Cardiac septum (tissue), 1 donor: ENCODE results near the genes FBXO39, KCTD11 and TMEM95.

- PRO-cap: no peak
Observed at GRCh38 chr17:6710836-6711384, 2.3 kb downstream of the SLC13A5 start.

- PRO-cap: bidirectional peak, plus-strand start at chr17:6753875, minus-strand start at chr17:6753718
Observed at GRCh38 chr17:6753508-6754050, 2.3 kb upstream of the XAF1 start.

- PRO-cap: no peak
Observed at GRCh38 chr17:6775814-6776463, at the start of gene FBXO39. FBXO39 (plus strand) TSS chr17:6776215.

GRCh38 chr17:6797869-6798549, 22.0 kb downstream of the FBXO39 start:
- PRO-cap: no peak

GRCh38 chr17:7012836-7012987, 288 bp downstream of the RNASEK start:
- PRO-cap: no peak

DNA sequence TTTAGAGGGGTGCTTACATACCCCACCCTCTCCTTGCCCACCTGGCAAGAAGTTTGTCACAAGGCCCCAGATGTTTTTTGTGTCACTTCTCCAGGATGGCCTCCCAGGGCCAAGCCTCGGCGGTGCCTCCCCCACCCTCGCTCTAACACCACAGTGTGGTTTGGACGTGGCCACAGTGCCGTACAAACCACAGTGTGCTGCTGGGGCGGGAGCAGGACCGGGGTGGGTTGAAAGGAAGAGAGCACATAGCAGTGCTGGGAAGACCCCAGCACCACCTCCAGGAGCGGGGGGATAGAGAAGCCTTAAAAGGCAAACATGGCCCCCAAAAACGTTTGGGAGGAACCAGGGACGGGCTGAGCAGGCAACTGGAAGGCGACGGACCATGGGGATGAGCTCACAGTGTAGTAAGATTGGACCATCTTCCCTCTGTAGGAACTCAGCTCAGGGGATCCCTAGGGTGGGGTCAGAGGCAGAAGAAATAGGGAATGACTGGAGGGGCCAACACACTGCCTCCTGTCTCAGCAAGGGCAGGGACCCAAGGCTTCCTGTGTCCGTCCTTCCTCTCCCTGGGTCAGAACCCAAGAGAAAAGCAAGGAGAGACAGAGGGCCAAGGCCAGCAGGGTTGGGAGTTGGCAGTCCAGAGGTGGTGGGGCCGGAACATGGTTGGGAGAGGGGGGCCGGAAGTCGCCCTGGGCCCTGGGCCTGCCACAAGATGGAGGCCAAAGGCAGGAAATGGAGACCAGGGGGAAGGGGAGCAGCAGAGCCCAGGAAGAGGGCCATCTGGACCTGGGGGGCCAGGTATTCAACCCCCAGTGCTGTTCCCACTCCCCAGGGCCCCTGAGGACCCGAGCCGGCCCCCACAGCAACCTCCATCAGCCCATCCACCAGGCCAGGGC, 3.5 kb downstream of the C17orf49 start:
- PRO-cap: bidirectional peak, plus-strand start at position 214 of the sequence, minus-strand start at position 155 of the sequence; bidirectional peak, plus-strand start at position 699 of the sequence, minus-strand start at position 631 of the sequence

- PRO-cap: bidirectional peak, plus-strand start at chr17:7020166, minus-strand start at chr17:7019877
Observed at GRCh38 chr17:7019742-7020419, 3.0 kb upstream of the BCL6B start.

DNA sequence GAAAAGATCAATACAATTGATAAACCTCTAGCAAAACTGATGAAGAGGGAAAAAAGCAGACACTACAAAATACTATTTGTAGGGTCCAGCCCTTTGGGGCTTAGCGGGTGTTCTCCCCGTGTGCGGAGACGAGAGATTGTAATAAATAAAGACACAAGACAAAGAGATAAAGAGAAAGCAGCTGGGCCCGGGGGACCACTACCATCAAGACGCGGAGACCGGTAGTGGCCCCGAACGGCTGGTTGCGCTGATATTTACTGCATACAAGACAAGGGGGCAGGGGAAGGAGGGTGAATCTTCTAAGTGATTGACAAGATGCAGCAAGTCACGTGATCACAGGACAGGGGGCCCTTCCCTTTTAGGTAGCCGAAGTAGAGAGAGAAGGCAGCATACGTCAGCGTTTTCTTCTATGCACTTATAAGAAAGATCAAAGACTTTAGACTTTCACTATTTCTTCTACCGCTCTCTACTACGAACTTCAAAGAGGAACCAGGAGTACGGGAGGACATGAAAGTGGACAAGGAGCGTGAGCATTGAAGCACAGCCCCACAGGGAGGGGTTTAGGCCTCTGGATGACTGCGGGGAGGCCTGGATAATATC, 11.3 kb upstream of the CLEC10A start:
- PRO-cap: no peak

DNA sequence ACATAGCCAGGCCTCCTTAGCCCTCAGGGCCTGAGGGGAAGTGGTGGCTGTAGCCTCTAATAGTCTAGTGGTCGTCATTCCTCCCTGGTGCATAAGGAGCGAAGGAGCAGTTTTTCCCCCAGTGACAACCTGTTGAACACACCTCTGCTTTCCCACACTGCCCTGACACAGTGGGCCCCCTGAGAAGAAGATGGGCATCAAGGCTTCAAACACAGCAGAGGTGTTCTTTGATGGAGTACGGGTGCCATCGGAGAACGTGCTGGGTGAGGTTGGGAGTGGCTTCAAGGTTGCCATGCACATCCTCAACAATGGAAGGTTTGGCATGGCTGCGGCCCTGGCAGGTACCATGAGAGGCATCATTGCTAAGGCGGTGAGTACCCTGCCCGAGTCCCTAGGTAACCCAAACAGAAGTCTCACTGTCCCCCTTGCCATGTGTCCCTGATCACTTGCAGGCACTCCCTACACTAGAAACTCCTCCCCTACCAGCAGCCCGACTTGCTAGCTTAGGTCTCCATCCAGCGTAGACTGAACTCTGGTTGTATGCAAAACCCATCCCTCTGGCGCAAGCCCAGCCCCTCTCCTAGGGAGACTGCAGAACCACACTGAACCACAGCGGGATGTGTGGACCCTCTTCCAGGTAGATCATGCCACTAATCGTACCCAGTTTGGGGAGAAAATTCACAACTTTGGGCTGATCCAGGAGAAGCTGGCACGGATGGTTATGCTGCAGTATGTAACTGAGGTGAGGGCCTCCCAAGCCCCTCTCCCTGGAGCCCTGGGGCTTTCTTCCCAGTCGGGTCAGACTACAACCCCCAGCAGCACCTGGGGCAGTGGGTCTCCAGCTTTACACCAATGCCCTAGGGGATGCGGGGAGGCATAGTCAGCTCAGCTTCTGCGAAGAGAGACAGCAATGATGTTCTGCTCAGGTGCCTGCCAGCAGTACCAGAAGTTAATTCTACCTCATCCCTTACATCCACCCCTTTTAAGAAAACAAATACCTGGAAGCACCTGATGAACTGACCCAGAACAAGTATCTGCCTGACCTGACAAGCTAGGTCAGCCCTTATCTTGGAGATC, 3.1 kb downstream of the ACADVL start:
- PRO-cap: no peak

- PRO-cap: bidirectional peak, plus-strand start at chr17:7243132, minus-strand start at chr17:7243018
Observed at GRCh38 chr17:7242914-7243632, 824 bp upstream of the GABARAP start.

DNA sequence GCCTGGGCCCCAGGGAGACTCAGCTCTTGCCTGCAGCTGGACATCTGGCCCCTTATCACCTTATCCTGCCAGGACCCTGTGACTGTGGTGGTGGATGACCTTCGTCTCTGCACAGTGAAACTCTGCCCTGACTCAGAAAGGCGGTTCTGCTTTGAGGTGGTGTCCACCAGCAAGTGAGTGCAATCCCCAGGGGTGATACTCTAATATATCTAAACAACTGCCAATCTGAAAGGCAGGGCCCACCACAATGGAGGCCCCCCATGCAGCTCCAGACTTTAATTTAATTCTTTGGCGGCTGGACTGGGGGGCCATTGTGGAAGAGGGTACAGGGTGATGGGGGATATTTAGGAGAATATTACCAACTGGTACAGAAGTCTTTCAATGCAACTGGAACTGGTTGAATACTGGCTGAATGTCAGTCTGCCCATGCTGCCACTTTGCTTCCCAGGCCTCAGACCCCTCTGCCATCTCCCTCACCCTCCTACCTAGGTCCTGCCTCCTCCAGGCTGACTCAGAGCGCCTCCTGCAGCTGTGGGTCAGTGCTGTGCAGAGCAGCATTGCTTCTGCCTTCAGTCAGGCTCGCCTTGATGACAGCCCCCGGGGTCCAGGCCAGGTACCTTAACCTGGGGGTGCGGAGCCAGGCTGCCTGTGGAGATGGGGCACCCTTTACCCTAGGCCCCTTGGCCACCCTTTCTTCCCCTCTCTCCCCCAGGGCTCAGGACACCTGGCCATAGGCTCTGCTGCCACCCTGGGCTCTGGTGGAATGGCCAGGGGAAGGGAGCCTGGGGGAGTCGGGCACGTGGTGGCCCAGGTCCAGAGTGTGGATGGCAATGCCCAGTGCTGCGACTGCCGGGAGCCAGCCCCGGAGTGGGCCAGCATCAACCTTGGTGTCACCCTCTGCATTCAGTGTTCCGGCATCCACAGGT, 5.4 kb upstream of the KCTD11 start:
- PRO-cap: no peak

DNA sequence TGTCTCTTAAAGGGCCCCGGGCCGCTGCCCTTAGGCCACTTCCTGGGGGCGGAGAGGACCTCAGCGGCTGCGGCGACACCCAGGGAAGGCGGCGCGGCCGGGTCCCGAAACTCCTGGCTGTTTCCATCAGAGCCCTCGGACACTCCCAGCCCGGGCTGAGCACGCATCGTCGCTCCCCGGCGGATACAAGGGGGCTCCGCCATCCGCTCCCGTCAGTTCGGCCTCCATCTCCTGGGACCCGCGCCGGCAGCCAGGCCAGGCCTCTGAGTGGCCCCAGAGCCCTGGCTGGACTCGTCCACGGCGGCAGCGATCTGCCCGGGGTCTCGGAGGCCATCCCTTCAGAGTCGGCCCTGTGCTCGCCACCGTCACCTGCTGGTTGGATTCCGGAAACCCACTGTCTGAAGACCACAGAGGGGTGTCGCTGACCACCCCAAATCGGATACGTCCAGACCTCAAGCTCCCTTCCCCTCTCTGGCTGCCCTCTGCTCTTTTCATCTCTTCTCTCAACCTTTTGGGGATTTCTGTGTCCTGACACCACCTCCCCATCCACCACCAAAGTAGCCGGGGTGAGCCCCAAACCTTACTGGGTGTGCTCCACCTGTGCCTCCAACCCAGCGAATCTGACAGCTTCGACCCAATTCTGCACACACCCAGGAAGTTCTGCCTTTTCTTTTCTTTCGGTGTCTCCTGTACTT, at the start of gene KCTD11:
KCTD11 (plus strand) TSS at position 38 of the 695 bp plus-strand sequence.
- PRO-cap: bidirectional peak, plus-strand start at position 38 of the sequence, minus-strand start outside the sequence

DNA sequence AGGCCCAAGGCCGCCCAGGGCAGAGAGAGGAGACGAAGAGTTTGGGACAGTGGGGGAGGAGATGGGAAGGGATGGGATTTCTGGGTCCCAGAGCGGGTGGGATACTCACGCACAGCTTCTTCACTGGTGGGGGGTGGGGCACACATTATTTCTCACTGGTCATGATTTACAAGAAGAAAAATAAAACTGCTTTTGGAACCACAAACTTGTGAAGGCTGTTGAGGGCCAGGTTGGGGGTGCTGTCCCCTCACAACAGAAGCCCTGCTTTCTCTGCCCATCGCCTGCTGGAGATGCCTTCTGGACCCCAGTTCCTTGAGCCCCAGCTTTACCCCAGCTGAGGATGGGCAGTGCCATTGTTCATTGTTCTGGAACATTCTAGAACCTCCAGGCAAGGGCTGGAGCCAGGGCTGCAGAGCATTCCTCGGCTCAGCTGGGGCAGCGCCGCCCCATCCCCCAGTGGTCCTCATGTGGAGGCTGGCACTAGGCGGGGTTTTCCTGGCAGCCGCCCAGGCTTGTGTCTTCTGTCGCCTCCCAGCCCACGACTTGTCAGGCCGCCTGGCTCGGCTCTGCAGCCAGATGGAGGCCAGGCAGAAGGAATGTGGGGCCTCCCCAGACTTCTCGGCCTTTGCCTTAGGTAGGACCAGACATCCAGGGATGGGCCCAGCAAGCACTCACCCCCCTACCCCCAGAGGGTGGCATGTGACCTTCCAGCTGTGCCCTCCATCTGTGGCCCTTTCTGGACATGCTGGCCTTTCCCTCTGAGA, at the start of gene TMEM95:
TMEM95 (plus strand) TSS at position 417 of the 764 bp plus-strand sequence.
- PRO-cap: no peak

- PRO-cap: unidirectional peak, minus-strand start at chr17:7356839
Observed at GRCh38 chr17:7356672-7357585, 2.0 kb downstream of the TMEM95 start.

- PRO-cap: no peak
Observed at GRCh38 chr17:7436868-7437444, 1.7 kb downstream of the TMEM102 start.

GRCh38 chr17:7459474-7460040, 14.7 kb downstream of the CHRNB1 start:
- PRO-cap: no peak

DNA sequence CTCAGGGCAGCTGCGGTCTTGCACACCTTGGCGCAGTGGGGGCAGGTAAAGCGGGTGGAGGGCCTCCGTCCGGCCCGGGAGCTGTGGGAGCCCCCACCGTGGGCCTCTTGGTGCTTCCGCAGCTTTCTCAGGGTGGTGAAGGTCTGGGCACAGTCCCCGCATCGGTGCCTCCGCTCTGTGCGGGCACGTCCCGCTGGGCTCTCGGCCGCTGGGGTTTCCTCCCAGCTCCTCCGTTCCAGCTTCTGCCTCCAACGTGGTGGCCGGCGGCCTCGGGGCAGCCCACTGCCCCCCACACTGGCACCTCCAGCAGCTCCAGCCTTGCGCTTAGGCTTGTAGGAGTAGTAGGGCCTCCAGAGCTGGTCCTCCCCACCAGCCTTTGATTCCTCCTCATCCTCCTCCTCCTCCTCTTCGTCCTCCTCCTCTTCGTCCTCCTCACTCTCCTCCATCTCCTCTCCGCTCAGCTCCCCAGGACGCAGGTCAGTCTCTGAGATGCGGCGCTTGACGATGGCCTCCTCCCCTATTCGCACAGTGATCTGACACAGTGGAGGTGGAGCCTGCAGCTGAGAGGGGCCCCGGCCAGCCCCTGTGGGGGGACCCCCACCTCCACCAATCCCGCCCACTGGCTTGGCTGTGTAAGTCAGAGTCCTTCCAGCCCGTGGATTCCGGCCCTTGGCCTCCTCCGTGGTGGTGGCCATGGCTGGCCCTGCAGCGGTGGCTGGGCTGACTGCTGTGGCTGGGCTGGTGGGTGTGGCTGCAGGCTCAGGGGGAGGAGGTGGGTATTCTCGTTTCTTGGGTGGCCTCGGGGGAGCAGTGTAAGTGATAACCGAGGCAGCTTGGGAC, 16.6 kb downstream of the ZBTB4 start:
- PRO-cap: no peak

DNA sequence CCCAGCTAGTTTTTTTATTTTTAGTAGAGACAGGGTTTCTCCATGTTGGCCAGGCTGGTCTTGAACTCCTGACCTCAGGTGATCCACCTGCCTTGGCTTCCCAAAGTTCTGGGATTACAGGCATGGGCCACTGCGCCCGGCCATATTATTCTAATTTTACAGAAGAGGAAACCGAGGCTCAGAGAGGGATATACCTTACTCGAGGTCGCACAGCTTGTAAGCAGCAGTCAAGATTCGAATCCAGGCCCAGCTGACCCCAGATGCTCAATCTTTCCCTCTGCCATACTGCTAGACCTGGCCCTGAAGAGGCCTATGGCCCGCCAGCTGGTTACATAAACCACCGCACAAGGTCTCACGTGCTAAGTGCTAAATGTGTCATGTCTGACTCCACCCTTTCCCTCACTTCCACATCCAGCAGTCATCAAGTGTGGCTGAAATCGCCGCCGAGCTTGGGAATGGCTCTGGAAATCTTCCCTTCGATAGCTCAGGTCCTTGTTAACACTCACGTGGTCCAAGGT, 3.8 kb downstream of the ZBTB4 start:
- PRO-cap: no peak

- PRO-cap: no peak
Observed at GRCh38 chr17:7477209-7477777, 2.1 kb downstream of the ZBTB4 start.

DNA sequence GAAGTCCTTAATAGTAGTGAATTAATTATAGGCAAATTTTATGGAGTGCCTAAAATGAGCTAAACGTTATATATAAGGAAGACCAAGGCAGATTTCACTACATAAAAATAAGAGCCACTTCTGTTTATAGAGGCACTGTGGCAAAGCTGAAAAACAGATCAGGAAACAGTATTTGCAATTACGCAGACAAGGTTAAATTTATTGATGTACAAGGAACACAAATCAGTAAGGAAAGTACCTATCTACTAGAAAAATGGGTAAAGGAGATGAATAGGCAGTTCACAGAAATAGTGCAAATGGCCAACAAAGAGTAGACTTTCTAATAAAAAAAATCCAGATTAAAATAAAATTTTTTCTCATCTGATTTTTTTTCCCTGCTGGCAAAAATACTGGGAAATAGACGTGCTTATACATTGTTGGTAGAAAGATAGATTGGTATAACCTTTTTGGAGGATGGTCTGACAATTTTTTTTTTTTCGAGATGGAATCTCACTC, 5.4 kb downstream of the SLC35G6 start:
- PRO-cap: no peak